Measurements from ENCODE around the genes PCLO, SEMA3D and TEX47.

GRCh38 chr7:79234399-79234975, 219.0 kb downstream of the MAGI2 start:
- PRO-cap: no peak
- RRBS, 2 experiments: no CpG with 5 or more reads among the region's 13 CpGs

DNA sequence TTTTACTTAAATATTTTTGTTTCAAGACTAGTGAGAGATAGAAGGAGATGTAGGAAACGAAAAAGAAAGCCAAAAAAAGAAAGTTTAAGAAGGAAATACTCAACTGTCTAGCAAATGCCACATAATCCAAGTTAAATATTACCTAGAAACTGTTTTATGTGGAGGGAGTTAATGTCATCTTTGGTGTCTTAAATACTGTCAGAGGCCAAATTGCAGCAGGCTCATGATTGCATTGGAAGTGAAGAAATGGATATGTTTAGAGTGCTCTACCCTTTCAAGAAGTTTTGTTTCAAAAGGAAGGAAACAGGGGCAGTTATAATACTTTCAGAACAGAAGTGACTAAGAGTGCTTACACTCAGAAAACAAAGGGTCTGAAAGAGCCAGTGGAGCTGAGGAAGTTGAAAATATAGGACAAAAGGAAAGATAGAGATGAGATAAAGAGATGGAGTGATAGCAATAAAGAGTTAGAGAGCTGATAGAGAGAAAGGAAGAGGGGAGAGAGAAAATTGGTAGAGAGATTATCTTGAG, 28.1 kb upstream of the GNAI1 start:
- PRO-cap: no peak
- RRBS, 2 experiments: no CpG with 5 or more reads among the region's 1 CpG

GRCh38 chr7:80135309-80135898, 773 bp downstream of the GNAI1 start:
- PRO-cap: bidirectional peak, plus-strand start at chr7:80135506, minus-strand start at chr7:80135452; bidirectional peak, plus-strand start at chr7:80135994, minus-strand start at chr7:80135828
- RRBS, 2 experiments: 2% methylated on average over 12 of the region's 52 CpGs

DNA sequence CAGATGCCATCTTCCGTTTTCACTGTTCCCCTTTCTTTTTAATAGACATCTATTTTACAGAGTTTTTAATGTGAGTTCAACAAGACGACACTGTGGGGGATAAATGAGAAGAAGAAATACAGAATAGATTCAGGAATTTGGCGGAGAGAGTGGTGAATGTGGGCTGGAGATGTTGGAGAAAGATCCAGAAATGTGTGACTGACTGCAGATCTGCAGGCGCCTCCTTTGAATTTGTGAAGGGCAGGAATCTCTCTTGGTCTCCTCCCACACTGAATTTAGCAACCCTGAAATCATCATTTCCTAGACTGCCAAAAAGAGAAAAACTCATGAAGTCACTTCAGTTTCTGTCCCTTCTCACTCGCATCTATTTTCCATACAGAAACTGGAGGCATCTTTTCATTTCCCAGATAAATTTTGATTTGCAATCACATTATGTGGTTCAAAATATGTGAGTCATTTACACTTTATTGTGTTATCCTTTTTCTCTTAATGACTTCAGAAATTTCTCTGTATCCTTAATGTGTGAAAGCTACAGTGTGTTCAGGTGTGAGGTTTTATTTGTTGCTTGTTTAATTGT, 128.7 kb downstream of the GNAI1 start:
- PRO-cap: no peak
- RRBS, 2 experiments: no CpG with 5 or more reads among the region's 5 CpGs

- PRO-cap: no peak
- RRBS, 2 experiments: no CpG with 5 or more reads among the region's 5 CpGs
These were observed 2.3 kb upstream of the SEMA3C start for GRCh38 chr7:80921147-80921651.

- PRO-cap: bidirectional peak, plus-strand start at chr7:83162471, minus-strand start at chr7:83162464; bidirectional peak, plus-strand start at chr7:83162673, minus-strand start at chr7:83162645; bidirectional peak, plus-strand start at chr7:83163159, minus-strand start at chr7:83162880
- RRBS, 2 experiments: 1 to 2% methylated on average over 22 to 28 of the region's 82 CpGs
These were observed at the start of gene PCLO for GRCh38 chr7:83162337-83163353. TSS of gene PCLO (minus strand) at chr7:83162884.

GRCh38 chr7:83643666-83643943, 5.3 kb downstream of the SEMA3E start:
- PRO-cap: no peak

DNA sequence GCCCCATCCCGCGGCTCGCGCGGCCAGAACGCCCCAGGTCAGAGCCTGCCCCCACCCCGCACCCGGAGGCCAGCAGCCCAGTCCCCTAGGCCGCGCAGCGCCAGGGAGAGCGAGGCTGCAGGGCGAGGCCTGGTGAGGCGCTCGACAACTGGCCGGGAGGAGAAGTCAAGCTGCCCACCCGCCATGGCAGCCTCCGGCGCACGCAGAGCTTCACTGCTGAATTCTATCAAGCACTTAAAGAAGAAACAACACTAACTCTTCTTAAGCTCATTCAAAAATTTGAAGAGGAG, 246.9 kb downstream of the SEMA3D start:
- PRO-cap: no peak
- RRBS, 2 experiments: 94% methylated on average over 4 of the region's 20 CpGs; no CpG with 5 or more reads in 1 of the 2 experiments

DNA sequence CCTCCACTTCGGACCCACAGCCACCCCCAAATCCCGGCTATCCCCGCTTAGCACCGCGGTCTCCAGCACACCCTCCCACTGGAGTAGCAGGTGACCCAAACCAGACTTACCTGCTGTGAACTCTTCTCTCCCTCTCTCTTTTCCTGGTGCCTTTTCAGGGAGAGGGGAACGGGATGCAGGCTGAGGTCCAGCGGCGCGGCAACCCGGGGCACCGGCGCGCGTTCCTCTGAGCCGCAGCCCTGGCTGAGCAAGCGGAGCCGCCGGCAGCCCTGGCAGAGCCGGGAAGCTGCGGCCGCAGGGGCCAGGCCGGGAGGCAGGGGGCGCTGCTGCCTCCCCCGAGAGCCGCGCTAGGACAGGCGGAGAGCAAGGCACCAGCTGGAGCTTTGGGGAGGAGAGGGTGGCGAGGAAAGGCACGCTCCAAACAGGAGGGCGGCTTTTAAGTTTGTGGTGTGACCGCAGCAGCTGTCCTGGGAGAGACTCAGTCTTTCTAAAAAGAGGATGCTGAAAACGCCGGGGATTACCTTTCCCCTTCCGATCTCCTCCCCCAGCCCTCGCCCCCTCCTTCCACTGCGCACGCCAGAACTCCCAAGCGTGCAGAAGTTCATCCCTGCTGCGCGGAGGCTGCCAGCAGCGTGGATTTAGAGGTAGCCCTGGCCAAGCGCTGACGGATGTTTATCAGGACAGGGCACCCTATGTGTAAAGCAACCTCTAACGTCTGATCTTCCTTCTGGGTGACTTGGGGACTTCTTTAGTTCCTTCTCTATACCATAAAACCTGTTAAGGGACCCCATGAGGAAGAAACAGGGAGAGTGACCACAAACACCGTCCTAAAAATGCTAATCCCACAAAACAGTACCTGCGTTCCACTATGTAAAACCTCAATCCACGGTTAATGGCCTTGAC, at the start of gene SEMA3D:
Gene SEMA3D (minus strand): TSS at position 489 of the 903 bp plus-strand sequence.
- PRO-cap: bidirectional peak, plus-strand start at position 386 of the sequence, minus-strand start at position 271 of the sequence; bidirectional peak, plus-strand start at position 604 of the sequence, minus-strand start at position 494 of the sequence
- RRBS, 2 experiments: 2 to 3% methylated on average over 10 of the region's 47 CpGs

- PRO-cap: no peak
- RRBS, 2 experiments: no CpG with 5 or more reads among the region's 5 CpGs
These were observed 2.4 kb downstream of the DMTF1 start for GRCh38 chr7:87154394-87155379.

DNA sequence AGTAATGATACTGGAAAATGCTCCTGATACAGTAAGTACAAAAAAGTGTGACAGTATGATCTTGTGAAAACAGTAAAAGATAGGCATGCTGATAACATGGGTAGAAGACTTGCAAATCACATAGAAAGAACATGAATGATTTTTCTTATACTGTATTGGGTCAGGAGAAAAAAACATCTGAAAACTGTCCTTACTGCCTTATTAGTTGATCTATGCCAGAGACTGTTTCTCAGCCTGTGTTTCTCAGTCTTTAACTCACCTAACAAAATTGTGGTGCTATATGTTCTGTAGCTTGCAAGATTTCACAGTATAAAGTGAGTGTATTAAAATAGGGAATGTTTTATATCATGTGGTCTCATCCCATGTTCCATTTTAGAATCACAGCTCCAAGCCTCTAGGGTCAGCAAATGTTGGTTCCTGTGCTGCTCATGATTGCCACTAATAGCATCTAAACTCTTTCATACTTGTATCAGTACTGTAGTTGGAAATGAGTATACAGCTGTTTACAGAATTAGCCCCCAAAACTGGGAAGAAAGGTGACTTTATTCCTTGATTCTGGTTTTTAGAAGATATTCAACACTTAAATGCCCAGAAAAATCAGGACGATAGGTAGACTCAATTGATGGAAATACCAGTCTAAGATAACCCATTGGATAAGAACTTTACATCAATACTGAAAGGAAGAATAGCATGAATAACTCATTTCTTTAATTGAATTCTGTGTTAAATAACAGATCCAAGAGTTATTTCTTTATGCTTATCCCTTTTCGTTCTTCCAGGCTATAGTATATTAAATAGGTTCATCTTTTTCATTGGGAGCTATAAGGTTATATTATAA, 4.9 kb downstream of the DMTF1 start:
- PRO-cap: no peak
- RRBS, 2 experiments: no CpG with 5 or more reads among the region's 2 CpGs

DNA sequence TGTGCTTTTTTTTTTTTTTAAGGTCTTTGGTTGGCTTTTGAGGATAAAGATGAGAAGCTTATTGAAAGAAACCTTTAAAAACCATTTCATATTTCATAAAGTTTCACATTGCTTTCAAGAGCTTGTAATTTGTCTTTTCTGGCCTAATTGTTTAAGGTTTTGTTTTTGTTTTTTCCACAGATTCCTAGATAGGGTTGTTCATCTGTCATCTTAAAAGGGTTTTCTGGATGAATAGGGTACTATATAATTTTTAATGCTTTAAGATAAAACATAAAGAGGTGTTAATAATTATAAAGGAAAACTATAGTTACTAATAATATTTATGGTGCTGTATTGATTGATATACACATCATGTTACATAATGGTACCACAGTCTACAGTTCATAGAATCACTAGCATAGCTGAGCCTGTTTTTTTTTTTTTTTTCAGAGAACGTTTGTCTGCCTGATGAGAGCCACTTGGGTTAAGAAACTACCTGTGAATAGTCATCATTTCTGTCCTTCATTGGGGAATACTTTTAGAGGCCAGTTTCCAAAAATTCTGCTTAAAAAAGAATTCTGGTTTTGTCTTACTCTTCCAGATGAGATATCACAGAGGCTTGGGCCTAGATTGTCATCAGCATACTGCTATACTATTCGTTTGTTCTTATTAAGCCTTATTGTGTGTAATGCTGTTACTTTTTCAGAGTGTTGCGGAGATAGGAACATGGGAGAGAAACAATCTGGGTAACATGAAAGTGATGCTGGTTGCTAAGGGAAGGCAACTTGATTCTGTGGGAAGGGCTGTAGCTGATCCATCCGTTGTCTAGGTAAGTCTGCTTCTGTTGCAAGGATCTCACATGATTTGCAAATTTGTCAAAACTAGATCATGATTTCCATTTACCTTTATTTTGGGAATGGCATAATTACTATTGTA, 10.8 kb downstream of the DMTF1 start:
- PRO-cap: no peak
- RRBS, 2 experiments: no CpG with 5 or more reads among the region's 4 CpGs

DNA sequence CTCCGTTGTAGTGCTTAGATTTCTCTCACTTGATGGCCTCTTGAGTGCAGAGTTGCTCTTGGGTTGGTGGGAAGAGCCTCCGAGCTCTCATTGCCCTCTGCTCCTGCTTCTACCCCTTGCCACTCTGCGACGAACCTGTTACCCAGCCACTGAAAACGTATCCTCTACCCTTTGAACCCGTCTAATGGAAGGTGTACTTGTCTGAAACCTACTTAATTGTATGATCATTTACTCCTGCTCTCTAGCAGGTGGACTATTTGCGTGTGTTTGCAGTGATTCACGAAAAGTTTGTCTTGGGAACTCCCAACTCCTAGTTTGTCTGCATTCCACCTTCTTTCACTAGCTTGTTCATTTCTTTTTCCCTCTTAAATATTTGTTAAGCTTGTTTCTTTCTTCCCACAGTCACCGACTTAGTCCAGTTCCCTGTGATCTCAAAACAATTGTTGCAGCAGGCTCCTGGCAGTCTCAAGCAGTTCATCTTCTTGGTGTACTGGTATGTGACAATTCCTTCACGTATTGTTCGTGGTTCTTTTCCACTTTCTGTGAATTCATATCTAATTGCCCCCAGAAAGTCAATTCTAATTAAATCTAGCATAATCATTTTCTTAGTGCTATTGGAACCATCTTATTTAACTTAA, 593 bp downstream of the CROT start:
- PRO-cap: unidirectional peak, minus-strand start at position 126 of the sequence
- RRBS, 2 experiments: no CpG with 5 or more reads among the region's 11 CpGs

DNA sequence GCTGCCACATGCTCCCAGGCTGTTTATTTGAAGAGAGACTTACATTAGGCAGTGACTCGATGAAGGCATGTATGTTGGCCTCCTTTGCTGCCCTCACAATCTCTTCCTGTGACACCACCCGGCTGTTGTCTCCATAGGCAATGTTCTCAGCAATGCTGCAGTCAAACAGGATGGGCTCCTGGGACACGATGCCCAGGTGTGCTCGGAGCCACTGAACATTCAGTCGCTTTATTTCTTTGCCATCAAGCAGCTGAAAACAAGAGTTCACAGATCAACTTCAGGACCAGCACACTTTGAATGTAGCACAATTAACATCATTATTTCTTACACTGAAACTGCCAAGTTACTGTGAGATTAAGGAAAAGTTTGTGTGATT, 33.7 kb upstream of the ABCB4 start:
- PRO-cap: no peak
- RRBS, 2 experiments: no CpG with 5 or more reads among the region's 5 CpGs

DNA sequence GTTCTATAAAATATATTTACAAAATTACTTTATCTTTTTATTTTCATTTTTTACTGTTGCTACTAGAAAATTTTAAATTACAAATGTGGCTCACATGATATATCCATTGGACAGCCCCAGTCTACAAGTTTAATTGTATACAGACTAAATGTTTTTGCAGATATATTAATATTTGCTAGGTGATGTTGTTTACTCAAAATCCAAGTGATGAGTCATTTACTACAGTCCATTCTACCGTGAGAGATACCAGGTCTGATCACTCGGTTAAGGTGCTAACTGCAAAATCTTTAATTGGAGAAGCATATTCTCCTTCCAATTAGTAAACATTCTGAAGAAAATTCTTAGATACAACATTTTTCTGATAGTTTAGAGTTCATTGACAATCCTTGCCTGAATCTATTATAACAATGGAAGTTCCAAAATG, 2.5 kb downstream of the ABCB1 start:
- PRO-cap: no peak
- RRBS, 2 experiments: no CpG with 5 or more reads among the region's 2 CpGs

DNA sequence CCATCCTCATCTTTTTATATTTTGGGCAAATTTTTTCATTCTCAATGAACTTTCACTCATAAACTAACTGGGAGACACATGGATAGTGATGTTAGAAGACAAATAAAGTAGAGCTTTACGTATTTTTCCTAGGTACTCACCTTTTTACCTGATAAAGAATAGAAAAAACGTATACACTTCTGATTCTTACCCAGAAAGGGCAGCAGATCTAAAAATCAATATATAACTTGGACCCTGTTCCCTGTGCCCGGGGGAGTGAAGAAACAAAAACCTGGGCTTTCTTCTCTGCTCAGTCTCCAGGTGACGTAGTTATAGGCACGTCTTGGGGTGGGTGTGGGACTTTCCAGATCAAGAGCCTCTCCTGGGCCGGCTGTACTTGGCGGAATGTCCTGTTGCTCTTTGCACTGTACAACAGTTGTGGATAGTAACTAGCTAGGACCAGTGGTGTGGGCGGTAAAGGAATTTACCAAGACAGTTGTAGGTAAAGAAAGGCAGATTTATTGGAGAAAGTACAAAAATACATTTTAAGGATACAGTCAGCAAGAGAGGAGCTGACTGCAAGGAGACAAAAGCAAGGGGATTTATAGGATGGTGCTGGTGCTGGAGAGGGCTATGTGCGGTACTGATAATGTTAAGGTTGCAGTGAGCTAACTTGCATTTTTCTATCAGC, 40.4 kb upstream of the STEAP4 start:
- PRO-cap: no peak
- RRBS, 2 experiments: no CpG with 5 or more reads among the region's 9 CpGs

GRCh38 chr7:88795563-88795828, at the start of gene TEX47:
TSS of gene TEX47 (minus strand) at chr7:88795737.
- PRO-cap: no peak
- RRBS, 2 experiments: no CpG with 5 or more reads among the region's 6 CpGs

DNA sequence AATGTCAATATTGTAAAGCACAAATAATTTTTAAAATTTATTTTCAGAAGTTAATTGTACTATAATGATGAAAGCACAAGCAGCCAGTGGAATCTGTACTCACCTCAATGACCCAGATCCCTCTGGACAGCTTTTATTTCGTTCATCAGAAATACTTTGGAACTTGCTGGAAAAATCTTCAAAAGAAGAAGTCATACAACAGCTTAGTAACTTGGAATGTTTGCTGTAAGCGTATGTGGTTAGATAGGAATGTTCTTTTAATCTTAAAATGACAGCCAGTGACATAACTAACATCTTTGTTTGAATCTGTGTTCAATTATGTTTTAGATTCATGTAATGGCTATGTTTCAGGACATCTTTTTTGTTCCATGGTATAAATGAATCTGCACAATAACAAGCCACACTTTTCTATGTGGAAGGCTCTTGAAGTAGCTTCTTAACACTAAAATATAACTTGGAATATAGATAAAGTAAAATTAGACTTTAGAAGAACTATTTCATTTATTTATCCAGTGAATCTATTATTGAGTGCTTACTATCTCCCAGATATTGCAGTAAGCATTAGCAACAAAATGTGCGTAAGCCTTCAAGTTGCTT, 26.9 kb downstream of the CFAP69 start:
- PRO-cap: no peak
- RRBS, 2 experiments: no CpG with 5 or more reads among the region's 3 CpGs

GRCh38 chr7:90528528-90528941, 59.1 kb downstream of the PTTG1IP2 start:
- PRO-cap: no peak
- RRBS, 2 experiments: no CpG with 5 or more reads among the region's 2 CpGs

- PRO-cap: no peak
- RRBS, 2 experiments: no CpG with 5 or more reads among the region's 2 CpGs
These were observed 51.9 kb downstream of the CDK14 start for GRCh38 chr7:90647943-90648450.

Measured in HEK293 (cell line).